Duodenum (tissue), 1 donor: ENCODE measurements around the gene GPR183.

- PRO-cap: no peak
Measured at GRCh38 chr13:99288574-99289404, 18.4 kb downstream of the GPR183 start.

GRCh38 chr13:99295674-99296239 lies 11.4 kb downstream of the GPR183 start:
- PRO-cap: no peak

DNA sequence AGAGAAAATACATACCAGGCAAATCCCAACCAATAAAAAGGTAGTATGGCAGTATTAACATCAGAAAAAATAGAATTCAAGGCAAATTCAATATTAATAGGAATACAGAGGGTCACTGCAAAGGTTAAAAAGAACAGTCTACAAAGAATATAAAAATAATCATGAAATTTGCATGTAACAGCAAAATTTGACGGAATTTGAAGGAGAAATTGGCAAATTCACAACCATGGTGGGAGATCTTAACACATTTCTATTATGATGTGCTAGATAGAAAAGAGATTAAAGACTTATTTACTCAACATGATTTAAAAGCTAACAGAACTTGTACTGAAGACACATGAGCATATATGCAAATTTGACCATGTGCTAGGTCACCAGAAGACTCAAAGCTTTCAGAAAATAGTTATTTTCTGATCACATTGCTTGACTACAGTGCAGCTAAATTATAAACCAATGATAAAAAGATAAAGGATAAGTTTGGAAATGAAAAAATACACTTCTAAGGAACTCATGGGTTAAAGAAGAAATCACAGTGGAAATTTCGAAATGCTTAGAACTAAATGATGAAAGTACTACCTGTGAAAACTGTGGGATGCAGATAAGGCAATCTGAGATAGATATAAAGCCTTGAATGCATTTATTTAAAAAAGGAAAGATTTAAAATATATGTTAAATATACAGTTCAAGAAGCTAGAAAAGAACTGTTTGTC lies 9.2 kb downstream of the GPR183 start:
- PRO-cap: no peak

DNA sequence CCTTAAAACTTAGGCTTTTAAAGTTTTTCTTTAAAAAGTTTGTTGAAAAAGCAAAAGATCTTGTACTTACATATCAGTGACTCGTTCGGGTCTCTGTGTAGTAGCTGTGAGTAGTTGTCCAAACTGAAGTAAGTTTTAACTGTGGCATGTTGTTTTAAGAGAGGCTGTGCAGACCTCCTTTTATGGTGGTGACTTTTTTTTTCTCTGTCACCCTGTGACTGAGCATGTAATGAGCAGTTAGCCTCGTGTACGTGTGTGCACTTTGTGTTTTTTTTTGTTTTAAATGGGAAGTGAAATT lies at the start of gene GPR183:
Gene GPR183, minus strand, starts transcription at position 130 of the 298 bp plus-strand sequence.
- PRO-cap: unidirectional peak, minus-strand start at position 130 of the sequence

DNA sequence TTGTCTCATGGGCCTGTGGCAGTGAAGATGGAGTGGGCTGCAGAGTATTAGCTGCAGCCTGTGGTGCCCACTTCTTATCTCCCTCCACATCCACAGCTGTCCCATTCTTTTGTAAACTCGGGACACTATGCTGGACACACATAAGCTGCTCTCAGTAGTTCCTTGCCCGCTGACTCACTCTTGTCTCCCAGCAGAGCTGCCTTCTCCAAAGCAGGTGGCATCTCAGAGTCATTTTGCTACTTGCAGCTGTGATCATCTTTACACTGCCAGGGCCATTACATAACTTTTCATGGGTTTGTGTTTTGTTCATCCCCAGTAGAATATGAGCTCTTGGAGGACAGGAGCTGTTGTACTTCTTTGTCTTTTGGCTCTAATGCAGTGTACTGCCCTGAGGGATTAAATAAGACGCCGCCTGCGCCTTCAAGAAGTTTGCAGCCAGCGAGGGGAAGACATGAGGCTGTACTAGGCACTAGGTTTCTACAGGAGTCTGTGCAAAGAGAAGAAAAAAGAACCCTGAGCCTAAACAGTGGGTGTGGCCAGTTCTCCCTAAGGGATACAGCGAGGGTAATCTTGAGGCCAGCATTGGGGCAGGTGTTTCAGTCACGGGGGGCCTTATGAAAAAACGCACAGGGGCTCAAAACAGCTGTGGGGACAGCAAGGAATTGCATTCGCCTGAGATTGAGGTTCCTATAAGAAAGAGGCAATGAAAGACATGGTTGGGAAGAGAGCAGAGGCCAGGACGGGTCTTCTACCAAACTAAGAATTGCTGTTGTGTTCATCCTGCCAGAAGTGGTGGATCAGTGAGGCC lies 40.8 kb upstream of the GPR183 start:
- PRO-cap: no peak

- PRO-cap: no peak
Measured at GRCh38 chr13:99348756-99349623, 41.8 kb upstream of the GPR183 start.

DNA sequence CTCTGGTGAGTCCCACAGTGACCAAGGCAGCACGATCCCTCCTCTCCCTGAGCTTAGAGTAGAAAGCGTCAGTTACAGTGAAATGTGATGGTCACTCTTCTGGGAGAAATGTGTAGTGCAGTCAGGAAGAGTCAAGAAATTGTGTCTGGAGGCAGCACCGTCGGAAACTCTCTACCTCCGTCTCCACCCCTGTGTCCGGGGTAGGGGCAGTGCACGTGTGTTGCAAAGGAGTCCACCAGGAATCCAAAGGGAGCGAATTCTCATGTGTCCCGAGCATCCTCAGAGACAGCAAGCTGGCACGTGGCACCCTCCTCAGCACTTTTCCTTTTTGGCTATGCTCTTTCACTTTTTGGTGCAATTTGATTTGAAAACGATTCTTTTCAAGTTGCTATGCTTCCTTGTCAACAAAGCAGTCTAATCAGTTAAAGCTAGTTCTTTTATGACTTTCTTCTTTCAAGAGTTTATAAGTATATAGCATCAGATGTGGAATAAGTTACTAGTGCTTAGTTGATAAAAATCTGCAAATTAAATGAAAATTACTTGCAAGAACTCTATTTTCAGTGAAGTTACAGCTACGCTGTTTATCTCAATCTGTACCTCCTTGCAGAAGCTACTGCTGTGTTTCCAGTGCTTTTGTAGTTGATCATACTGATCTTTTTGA lies 45.6 kb upstream of the GPR183 start:
- PRO-cap: no peak

- PRO-cap: bidirectional peak, plus-strand start at chr13:99367259, minus-strand start at chr13:99367203
Measured at GRCh38 chr13:99366964-99367510, 59.8 kb upstream of the GPR183 start.

DNA sequence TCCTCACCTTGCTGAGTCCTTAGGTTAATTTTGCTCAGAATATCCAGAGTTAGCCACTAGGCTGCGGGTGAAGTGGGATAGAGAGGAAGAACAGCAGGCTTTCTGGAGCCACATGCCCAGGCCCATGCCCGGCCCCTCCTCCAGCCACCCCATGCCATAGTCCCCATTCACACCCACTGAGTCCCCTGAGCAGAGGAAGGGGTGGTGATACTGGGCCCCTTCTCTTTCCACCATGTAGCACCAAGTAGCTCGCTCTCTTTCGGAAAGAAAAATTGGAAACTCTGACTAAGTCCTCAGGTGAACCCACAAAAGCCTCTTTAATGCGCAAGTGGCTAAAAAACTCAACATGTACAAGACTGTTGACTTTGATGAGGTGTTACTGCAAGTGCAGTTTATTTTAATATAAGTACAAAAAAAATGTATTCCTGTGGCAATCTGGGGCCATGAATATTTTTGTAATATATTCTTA lies 76.8 kb upstream of the GPR183 start:
- PRO-cap: no peak

DNA sequence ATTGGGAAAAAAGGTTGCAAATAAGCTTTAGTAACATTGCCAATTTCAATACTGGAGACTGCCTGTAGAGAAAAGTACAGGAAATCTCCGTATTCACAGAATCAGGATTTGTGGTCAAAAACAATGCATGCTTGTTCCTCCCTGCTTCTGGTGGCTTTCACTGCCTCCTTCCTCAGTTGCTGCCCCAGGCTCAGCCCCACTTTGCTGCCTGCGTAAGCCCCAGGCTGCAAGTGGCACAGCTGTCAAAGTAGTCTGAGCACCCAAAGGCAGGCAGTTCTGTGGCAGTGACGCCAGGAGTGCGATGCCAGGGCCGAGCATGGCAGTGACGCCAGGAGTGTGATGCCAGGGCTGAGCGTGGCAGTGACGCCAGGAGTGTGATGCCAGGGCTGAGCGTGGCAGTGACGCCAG lies 77.2 kb upstream of the GPR183 start:
- PRO-cap: no peak

- PRO-cap: no peak
Measured at GRCh38 chr13:99439914-99440113, 61.5 kb upstream of the TM9SF2 start.

- PRO-cap: bidirectional peak, plus-strand start at chr13:99498860, minus-strand start at chr13:99498586; unidirectional peak, plus-strand start at chr13:99499085
Measured at GRCh38 chr13:99498198-99499166, 2.8 kb upstream of the TM9SF2 start.

GRCh38 chr13:99543796-99544265 lies 42.6 kb downstream of the TM9SF2 start:
- PRO-cap: no peak

DNA sequence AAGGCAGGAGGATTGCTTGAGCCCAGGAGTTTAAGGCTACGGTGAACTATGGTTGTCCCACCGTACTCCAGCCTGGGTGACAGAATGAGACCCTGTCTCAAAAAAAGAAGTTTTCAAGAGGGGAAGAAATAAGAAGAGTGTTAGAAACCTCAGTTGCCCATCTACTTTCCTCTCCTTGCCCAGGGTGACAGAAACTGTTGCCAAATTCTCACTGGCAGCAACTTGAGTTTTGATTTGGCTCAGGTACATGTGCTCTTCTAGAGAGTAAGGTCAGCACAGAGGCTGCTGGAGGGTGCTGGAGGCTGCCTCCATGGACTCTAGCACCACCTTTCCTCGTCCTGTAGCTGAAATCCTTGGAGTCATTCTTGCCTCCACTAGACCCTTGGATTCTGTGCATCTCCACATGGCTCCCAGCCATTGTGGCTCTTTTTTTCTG lies 43.9 kb downstream of the CLYBL start:
- PRO-cap: no peak

DNA sequence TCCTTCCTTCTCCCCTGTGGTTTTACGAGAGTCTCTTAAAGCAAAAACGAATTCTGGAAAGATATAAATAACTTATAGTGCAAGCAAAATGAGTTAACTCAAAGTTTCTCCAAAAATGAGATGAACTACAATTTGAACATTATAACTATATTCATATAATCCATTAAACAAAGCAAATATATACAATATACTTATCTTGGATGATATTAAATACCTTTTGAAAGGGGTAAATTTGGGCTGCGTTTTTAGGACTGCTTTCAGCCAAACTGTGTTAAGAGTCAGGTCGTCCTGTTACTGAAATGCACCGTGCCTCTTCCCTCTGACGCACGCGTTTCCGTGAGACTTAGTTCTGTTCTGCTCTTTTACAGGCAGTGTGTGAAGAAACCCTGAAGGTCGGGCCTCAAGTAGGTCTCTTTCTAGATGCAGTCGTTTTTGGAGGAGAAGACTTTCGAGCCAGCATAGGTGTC lies 107.1 kb downstream of the ZIC5 start:
- PRO-cap: no peak

- PRO-cap: no peak
Measured at GRCh38 chr13:99895917-99896629, 75.5 kb downstream of the ZIC5 start.

DNA sequence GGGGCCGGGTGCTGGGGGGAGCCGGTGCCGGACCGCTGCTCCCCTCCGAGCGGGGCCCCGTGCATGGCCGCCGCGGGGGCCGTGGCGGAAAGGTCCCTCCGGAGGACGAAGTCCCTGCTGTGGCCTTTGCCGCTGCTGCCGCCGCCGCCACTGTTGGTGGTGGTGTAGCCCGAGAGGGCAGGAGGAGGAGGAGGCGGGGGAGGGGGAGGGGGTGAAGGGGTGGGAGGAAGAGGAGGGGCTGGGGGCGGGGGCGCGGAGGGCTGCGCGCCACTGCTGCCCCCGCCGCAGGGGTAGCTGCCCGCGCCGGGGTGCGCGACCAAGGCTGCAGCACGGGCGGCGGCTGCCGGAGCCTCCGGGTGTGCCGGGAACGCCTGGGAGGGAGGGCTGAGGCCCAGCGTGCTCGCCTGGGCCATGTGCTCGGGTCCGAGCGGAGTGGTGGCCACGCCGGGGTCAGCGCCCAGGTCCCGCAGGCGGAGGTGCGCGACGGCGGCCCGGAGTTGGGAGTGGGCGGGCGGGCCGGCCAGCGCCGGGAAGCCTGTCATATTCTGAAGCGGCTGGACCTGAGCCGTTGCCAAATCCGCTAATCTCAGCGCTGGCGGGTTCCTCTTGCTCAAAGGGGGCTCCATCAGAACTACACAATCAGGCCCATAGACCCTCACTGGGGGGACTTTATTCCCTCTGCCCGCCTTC lies 444 bp downstream of the ZIC5 start:
- PRO-cap: no peak

GRCh38 chr13:99978744-99979427 lies 2.7 kb upstream of the ZIC2 start:
- PRO-cap: no peak

GRCh38 chr13:100154711-100155535 lies 66.0 kb downstream of the PCCA start:
- PRO-cap: no peak

GRCh38 chr13:100274743-100275291 lies 185.9 kb downstream of the PCCA start:
- PRO-cap: no peak